Cardiac atrium fibroblast (primary cell): ENCODE data around the genes PAF1 and LGALS16.

DNA sequence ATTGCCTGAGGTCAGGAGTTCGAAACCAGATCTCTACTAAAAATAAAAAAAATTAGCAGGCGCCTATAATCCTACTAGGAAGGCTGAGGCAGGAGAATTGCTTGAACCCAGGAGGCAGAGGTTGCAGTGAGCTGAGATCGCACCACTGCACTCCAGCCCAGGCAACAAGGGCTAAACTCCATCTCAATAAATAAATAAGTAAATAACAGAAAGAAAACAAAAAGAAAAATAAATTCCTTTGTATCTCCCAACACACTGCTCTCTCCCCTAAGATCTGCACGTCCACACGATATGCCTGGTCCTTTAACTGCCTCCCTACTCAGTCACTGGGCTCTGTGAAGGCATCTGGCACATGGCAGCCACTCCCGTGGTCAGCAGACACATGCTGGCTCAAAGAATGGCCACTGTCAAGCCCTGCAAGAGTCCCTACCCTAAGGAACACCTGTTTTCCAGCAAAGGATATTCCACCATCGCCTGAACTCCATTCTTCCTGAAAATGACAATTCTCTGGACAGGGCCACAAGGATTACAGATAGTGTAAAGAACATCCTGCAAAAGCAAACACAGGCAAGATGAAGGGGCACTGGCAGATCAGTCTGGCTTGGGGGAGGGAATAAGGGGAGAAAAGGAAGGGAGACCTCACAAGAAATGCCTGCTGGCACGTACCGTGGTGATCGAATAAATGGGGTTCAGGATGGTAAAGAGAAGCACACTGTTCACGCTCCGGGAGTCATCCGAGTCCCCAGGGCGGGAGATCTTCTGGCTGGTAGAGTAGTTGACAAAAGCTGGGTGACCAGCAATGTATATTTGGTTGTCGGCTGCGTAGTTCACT is 4.4 kb downstream of the HNRNPL start:
- RAMPAGE, long total RNA, result no peak

DNA sequence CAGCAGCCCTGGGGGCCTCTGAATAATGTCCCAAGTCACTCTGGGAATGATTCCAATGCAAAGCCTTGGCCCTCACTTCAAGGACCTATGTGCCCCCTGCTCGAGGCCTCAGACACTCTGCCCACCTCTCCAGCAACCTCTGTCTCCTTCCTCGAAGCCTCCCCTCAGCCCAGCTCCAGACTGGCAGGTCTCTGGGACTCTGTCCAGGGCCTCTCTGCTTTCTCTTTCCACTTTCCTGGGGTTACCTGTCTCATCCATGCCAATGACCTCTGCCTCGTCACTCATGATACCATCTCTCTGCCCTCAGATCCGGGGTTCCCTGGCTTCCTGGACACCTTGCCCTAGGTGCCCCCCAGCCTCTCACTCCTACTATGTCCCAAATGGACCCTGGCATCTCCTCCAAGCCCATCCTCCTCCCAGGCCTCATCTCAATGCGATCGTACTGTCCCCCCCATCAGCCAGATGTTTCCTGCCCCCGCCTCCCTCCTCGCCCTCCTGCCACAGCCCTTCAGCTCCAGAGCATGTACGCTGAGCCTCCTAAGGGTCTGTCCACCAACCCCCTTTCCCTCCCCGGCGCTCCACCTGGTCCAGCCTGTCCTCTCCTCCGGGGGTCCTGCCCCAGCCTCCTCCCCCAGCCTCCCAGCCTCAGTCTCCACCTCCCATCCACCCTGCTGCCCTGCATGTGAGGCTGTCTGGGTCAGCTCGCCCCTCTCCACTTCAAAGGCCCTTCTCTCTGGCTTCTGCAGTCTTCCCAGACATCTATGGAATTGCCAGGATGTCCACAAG is 4.6 kb downstream of the SIRT2 start:
- RAMPAGE, long total RNA, result no peak

GRCh38 chr19:38941366-38942482 is 11.0 kb downstream of the MRPS12 start:
- RAMPAGE, long total RNA, result no peak

DNA sequence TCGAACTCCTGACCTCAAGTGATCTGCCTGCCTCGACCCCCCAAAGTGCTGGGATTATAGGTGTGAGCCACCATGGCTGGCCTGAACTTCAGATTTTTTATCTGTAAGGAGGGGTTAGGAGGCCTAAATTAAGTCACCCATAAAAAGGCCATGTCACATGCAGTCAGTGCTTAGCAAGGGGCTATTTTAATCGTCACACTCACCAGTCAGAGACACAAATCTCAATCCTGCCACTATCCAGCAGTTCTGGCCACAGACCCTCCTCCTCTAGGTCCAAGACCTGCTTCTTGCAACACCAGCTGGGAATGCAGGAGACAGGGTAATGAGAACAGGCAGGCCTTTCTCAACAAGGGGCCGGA is 1.5 kb downstream of the FBXO27 start:
- RAMPAGE, long total RNA, result no peak

- RAMPAGE, long total RNA, result no peak
These were observed 9.6 kb downstream of the ACP7 start for GRCh38 chr19:39093687-39094219.

DNA sequence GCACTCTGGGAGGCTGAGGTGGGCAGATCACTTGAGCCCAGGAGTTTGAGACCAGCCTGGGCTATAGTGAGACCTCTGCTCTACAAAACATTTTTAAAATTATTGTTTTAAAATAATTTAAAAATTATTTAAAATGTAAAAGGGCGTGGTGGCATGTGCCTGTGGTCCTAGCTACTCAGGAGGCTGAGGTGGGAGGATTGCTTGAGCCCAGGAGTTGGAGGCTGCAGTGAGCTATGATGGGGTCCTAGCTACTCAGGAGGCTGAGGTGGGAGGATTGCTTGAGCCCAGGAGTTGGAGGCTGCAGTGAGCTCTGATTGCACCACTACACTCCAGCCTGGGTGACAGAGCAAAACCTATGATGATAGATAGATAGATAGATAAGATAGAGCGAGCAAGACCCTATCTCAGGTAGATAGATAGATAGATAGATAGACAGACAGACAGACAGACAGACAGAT is 18.1 kb downstream of the PAK4 start:
- RAMPAGE, long total RNA, result no peak

- RAMPAGE, long total RNA, result no peak
These were observed 242 bp upstream of the NCCRP1 start for GRCh38 chr19:39196582-39196861.

DNA sequence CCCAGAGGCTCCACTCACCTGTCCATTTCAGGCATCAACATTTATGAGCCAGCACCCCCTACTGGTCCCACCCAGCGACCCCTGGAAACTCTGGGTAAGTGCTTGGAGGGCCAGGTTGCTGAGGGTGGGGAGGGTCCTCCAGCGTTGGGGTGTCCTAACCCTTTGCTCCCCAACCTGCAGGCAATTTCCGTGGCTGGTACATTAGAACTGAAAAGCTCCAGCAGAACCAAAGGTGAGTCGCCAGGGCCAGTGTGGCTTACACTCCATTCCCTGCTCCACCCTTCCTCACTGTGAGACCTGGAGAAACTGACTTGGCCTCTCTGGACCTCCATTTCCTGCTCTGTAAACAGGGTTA is 1.2 kb downstream of the NCCRP1 start:
- RAMPAGE, long total RNA, result no peak

GRCh38 chr19:39335113-39335926 is 523 bp downstream of the GMFG start:
- RAMPAGE, long total RNA, result no peak

GRCh38 chr19:39372096-39372990 is 18.6 kb downstream of the PAF1 start:
- RAMPAGE, long total RNA, result no peak

- RAMPAGE, long total RNA, result start-site peak on the minus strand at chr19:39390870-39390893, 59 and 27 reads in 2 replicates; start-site peak on the minus strand at chr19:39391035-39391127, 90 and 31 reads in 2 replicates
These were observed at the start of gene PAF1 for GRCh38 chr19:39390419-39391279. PAF1 (minus strand) TSS chr19:39391106.

DNA sequence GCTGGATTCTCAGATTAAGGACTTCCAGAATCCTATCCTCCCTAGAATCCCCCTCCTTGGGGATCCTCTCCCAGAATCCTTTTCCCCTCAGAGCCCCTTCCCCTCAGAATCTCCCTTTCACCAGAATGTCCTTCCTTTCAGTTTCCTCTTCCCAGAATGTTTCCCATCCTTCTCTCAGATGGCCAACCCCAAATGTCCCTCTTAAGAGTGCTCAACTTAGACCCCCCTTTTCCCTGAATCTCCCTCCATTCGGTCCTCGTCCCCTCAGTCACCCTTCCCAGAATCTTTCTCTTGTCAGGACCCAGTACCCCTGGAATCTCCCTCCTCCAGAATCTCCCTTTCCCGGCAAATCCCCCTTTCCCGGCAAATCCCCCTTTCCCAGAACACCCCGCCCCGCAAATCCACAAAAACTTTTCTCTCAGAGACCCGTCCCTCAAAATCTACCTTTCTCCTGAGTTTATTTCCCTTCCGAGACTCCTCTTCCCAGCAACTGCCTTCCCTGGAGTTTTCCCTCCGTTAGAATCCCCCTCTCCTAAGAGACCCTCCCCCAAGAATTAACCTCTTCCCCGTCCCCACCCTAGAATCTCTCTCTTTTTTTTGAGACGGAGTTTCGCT is 744 bp upstream of the RPS16 start:
- RAMPAGE, long total RNA, result no peak

DNA sequence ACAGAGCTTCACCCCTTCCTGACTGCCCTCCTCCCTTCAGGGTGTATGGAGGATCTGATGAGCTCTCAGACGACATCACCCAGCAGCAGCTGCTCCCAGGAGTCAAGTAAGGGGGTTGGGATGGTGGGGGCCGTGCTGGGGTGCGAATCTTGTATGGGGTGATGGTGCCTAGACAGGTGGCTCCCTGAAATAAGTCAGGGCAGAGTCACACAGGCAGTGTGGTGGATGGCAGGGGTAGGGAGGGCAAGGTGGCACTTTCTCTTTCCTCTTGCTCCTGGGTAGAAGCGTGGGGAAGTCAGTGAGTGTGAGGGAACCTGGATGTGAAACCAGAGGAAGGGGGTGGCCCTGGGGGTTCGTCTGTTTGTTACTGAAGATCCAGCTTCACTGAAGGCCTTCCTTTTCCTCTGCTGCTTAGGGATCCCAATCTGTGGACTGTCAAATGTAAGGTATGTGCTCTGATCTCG is 13.8 kb downstream of the SUPT5H start:
- RAMPAGE, long total RNA, result no peak

- RAMPAGE, long total RNA, result no peak
These were observed 11.5 kb upstream of the TIMM50 start for GRCh38 chr19:39469005-39469634.

DNA sequence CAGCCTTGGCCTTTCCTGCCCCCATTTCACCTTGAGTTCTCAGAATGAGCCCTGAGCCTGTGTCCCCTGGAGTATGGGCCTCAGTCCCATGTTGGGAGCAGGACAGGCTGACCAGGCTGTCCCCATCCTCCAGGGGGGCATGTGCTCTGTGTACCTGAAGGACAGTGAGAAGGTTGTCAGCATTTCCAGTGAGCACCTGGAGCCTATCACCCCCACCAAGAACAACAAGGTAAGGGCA is 4.8 kb upstream of the TIMM50 start:
- RAMPAGE, long total RNA, result no peak

- RAMPAGE, long total RNA, result no peak
These were observed 864 bp upstream of the DLL3 start for GRCh38 chr19:39497631-39498535.

DNA sequence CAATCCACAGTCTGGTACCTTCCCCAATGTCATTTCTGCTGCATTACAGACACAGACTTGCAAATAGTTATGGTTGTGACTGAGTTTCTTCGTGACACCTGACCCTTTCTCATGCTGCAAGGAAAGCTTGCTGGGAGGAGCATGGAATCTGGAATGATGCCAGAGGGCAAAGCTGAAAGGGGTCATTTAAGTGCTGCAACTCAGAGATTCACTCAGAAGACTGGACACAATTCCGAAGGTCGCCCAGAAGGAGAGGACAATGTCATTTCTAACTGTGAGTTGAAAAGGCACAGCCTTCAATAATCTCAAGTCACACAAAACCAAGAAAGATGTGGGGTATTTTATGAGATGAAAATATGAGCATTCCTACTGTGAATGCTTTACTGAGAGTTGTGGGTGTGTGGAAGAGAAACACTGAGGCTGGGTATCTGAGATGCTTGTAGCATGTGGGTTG is at the start of gene LGALS16:
LGALS16 (plus strand) TSS at position 211 of the 454 bp plus-strand sequence.
- RAMPAGE, long total RNA, result no peak

DNA sequence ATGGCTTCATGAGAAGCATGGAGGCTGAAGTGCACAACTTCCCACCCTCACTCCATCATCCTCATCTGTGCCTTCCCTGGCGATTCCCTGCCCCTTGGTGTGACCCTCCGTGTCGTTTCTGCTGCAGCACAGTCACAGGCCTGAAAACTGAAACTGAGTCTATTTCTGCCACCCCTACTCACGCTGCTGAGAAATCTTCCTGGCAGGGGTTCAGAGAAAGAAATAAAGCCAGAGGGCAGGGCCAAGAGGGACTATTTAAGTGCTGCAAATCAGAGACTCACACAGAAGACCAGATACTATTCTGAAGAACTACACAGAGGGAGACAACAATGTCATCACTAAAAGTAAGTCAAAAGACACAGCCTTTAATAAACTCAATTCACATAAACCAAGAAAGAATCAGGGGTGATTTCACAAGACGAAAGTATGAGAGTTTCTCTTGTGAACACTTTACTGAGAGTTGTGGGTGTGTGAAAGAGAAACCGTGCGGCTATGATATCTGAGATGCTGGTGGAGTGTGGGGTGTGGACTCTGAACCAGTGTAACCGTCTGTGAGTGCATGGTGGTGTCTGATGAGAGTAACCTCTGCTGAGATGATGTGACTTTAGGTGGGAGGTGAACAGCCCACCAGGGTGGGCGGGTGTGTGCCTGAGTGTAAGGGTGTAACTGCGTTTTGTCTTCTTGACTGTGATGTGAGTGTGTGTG is 23.5 kb downstream of the LGALS16 start:
- RAMPAGE, long total RNA, result no peak

DNA sequence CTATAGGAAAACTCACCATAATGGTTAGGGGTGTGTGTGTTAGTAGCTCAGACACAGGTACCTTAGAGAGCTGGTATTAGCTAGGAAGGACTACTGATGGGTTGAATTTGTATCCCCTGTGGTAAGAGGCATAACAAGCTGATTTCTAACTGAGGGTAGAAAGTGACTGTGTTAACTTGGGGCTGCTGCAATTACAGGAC is 17.3 kb downstream of the LEUTX start:
- RAMPAGE, long total RNA, result no peak

GRCh38 chr19:39823994-39825021 is 9.7 kb downstream of the DYRK1B start:
- RAMPAGE, long total RNA, result no peak